ReNcell CX (cell line): ENCODE measurements around a stretch of chr3.

DNA sequence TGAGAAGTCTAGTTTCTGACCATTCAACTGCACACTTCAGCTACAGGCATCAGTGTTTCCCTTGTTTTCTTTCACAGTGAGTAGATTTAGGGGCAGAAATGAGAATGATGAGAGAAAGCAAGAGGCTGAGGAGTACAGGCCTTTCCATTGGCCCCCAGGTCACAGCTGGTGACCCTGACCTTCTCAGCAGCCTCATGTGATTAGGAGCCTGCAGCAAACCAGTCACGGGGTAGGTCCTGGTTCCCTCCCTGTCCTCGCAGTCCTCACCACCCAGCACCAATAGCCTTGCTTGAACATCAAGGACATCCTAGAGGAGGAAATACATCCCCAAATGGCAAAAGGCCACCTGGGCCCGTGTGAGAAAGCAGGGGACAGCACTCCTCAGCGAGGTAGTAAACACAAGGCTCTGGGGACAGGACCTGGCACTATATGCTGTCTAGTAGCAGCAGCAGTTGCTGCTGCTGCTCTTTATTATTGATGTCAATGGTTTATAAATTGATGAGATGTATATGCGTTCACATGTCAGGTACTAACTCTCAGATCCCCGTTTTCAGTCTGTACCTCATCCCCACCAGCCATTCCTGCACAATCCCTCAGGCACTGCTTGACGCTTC, 10.2 kb upstream of the FILIP1L start:
- PRO-cap: no peak

DNA sequence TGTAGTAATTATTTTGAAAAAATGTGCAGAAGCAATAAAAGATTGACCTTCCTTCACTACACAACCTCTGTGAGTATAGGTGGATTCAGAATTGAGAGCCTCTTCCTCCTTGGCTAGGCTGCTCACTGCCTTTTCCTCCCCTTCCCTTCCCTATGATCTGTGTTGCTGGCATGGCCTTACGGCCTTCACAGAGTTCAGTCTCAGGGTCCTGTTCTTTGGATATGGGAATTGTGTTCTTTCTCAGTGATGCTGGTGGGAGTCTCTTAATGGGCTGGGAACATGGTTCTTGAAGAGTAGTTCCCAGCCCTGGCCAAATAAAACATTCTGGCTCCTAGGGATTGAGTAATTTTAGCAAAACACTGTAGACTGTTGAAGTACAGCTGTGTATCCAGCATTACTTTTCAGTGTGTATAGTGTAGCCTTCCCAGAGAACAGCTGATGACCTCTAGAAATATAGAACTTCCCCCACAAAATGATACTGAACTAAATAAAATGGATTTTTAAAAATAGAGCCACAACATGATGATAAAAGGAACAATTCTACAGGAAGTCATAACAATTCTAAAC, 22.6 kb upstream of the FILIP1L start:
- PRO-cap: no peak

- PRO-cap: no peak
Measured at GRCh38 chr3:100402316-100402791, 1.0 kb downstream of the LNP1 start.

DNA sequence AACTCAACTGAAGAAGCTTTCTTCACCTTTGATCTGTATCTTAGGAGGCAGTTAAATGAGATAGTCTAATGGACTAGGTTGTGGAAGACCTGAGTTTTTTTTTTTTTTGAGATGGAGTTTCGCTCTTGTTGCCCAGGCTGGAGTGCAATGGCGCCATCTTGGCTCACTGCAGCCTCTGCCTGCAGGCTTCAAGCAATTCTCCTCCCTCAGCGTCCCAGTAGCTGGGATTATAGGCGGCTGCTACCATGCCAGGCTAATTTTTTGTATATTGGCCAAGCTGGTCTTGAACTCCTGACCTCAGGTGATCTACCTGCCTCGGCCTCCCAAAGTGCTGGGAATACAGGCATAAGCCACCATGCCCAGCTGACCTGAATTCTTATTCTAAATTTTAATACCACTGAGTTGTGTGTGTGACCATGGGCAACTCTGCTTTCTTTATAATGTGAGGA, 2.1 kb downstream of the LNP1 start:
- PRO-cap: no peak

GRCh38 chr3:100519099-100519393, 26.6 kb downstream of the TMEM45A start:
- PRO-cap: no peak

DNA sequence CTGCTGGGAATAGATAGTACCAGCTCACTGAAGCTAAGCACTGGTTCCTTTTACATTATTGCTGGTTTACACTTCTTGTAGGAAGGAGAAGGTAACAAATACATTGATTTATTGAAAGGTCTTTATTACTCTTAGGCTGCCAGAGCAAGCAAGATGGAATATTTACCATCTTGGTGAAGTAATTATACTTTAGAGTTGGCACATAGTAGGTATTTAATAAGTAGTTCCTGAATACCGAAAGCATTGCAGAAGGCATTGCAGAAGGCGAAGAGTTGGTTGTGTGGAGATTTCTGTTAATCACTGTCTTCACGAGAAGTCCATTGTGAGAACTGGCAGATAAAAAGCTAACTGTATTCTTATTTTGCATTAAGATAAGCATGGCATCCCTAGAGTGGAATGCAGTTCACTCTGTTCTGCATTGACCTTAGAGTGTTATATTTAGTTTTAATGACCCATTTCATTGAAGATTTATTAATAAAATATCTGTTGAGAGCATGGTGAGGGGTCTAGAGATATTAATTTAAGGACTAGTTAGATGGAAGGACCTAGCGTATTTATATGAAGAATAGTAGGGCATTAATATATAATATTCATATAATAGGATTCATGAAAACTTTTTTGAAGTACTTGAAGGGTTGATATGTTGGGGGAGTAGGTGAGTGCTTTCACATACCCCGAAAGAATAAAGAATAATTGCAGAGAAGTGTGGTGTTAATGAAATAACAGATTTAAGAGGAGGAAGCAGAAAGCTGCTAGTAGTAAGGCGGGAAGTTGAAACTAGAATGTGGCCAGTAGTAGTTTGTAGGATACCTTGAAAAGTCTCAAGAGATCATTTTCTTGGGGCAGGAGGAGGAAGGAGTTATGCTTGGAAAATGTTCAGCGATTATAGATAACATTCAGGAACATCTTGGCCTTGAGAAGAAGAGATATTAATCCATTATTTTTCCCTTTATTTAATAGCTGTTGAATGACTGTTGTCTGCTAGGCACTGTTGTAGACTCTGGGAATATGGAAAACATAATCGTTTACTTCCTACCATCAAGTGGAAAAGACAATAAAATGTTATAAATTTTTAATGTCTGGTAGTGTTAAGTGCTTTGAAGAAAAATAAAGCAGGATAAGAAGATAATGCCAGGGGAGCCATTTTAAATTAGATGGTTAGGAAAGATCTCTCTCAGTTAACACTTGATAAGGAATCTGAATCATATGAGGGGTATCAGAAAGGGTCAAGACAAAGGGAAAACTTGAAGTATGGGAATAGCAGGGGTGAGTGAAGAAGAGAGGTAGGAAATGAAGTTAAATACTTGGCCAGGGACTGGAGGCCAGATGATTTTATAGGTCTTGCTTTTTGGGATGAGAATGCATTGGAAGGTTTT, 2.9 kb downstream of the TFG start:
- PRO-cap: no peak

- PRO-cap: no peak
Measured at GRCh38 chr3:100954820-100955547, 38.2 kb downstream of the ABI3BP start.

GRCh38 chr3:100982580-100983114, 10.6 kb downstream of the ABI3BP start:
- PRO-cap: no peak

GRCh38 chr3:100987096-100987315, 6.2 kb downstream of the ABI3BP start:
- PRO-cap: no peak

- PRO-cap: no peak
Measured at GRCh38 chr3:101530465-101531039, 17.5 kb upstream of the SENP7 start.

- PRO-cap: bidirectional peak, plus-strand start at chr3:101574218, minus-strand start at chr3:101574052
Measured at GRCh38 chr3:101573913-101574117, 165 bp upstream of the PCNP start.

GRCh38 chr3:101640262-101641209, 36.4 kb downstream of the ZBTB11 start:
- PRO-cap: no peak

GRCh38 chr3:101649035-101649289, 28.0 kb downstream of the ZBTB11 start:
- PRO-cap: no peak

DNA sequence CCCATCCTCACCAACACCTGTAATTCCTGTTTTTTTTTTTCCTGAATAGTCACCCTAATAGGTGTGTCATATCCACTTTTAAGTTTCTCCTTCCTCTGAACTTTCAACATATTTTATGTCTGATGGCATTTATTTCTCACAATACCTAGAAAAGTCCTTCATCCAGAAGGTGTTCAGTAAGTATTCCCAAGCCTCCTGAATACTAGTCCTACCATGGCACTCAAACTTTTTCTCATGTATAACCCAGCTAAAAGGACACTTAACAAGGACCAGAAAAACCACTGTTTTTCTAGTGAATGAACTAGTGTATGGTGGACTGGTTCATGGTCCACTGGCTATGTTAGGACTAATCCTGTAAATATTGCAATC, 1.4 kb downstream of the RPL24 start:
- PRO-cap: no peak

DNA sequence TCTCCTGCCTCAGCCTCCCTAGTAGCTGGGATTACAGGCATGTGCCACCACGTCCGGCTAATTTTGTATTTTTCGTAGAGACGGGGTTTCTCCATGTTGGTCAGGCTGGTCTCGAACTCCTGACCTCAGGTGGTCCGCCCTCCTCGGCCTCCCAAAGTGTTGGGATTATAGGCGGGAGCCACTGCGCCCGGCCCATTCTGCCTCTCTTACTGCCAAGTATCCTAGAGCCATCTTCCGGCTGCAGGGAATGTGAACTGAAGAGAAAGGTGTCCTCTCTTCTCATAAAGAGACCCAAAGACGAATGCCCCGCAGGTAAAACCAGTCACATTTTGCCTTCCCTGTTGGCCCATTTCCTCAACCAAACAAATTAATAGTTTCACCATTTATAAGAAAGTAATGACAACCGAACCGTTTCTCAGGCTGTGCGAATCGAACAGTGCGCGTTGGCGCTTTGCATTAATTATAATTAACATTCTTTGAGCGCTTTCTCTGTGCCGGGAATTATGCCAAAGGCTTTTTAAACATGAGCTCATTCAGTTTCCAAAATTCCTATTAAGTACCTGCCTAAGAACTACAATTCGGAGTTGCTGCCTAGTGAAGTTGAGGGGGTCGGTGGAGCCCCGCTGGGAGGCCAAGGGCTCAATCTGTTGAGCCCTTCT, 689 bp upstream of the RPL24 start:
- PRO-cap: no peak

DNA sequence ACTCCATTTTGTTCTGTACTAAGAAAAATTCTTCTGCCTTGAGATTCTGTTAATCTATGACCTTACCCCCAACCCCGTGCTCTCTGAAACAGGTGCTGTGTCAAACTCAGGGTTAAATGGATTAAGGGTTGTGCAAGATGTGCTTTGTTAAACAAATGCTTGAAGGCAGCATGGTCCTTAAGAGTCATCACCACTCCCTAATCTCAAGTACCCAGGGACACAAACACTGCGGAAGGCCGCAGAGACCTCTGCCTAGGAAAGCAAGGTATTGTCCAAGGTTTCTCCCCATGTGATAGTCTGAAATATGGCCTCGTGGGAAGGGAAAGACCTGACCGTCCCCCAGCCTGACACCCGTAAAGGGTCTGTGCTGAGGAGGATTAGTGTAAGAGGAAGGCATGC, 5.4 kb upstream of the RPL24 start:
- PRO-cap: no peak

GRCh38 chr3:101720593-101721190, 3.7 kb upstream of the CEP97 start:
- PRO-cap: no peak

DNA sequence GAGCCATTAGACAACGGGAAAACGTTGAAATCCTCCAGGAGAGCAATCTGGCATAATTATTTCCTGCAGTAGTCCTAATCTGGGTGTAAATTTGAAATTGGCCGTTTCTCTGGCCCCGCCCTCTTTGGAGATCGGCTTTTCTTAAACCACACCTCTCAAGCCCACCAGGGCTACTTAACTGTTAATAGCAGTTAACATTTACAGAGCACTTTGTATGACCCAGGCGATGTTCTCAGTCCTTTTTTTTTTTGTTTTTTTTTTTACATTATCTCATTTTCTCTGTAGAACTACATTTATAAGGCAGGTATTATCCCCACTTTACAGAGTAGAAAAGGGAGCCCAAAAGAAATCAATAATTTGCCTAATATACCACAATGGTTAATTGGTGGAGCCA, 1.2 kb downstream of the CEP97 start:
- PRO-cap: no peak

DNA sequence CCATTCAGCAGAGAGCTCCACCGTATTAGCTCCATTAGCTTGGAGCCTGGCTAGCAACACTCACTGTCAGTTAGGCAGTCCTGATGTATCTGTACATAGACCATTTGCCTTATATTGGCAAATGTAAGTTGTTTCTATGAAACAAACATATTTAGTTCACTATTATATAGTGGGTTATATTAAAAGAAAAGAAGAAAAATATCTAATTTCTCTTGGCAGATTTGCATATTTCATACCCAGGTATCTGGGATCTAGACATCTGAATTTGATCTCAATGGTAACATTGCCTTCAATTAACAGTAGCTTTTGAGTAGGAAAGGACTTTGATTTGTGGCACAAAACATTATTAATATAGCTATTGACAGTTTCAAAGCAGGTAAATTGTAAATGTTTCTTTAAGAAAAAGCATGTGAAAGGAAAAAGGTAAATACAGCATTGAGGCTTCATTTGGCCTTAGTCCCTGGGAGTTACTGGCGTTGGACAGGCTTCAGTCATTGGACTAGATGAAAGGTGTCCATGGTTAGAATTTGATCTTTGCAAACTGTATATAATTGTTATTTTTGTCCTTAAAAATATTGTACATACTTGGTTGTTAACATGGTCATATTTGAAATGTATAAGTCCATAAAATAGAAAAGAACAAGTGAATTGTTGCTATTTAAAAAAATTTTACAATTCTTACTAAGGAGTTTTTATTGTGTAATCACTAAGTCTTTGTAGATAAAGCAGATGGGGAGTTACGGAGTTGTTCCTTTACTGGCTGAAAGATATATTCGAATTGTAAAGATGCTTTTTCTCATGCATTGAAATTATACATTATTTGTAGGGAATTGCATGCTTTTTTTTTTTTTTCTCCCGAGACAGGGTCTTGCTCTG, 10.3 kb downstream of the NFKBIZ start:
- PRO-cap: no peak

- PRO-cap: no peak
Measured at GRCh38 chr3:102174205-102174855, 260.5 kb upstream of the ZPLD1 start.